Bronchus (tissue), 1 donor: Measurements from ENCODE around the gene SRPRB.

DNA sequence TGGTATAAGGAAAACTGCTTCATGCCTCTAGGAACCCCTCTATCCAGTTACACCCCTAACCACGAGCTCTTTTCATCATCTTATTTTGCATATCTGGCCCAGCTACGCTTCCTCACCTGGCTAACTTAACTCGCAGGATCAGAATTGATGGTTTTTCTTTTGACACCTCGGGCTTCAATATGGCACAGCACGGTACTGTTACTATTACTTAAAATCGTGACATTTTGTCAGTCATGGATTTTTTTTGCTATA, 796 bp downstream of the ASTE1 start:
- PRO-cap = no peak

DNA sequence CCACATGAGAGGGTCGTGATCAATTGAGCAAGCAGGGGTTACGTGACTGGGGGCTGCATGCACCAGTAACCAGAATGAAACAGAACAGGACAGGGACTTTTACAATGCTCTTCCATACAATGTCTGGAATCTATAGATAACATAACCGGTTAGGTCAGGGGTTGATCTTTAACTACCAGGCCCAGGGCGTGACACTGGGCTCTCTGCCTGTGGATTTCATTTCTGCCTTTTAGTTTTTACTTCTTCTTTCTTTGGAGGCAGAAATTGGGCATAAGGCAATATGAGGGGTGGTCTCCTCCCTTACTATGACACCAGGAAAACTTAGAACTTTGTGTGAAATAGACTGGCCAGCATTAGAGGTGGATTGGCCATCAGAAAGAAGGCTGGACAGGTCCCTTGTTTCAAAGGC, 13.8 kb upstream of the ACP3 start:
- PRO-cap = no peak

- PRO-cap = no peak
These were observed 670 bp downstream of the DNAJC13 start for GRCh38 chr3:132417818-132418525.

DNA sequence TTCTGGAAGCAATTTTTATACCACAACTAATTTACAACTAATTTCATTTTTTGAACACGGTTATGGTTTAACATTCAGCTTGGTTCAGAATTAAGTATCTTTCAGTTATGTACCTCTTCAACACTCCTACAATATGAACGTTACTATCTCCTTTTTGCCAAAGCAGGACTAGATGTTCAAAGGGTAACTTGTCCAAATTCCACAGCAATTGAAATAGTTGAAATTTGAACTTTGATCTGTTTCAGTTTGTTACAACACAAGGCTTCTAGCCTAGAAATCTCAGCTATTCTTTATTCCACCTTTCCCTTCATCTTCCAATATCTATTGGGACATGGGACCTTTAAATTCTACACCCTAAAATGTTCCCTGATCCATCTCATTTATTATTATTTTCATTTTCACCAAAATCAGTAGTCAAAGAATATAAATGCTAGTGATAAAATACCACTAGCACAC, 1.2 kb downstream of the ACAD11 start:
- PRO-cap = no peak

DNA sequence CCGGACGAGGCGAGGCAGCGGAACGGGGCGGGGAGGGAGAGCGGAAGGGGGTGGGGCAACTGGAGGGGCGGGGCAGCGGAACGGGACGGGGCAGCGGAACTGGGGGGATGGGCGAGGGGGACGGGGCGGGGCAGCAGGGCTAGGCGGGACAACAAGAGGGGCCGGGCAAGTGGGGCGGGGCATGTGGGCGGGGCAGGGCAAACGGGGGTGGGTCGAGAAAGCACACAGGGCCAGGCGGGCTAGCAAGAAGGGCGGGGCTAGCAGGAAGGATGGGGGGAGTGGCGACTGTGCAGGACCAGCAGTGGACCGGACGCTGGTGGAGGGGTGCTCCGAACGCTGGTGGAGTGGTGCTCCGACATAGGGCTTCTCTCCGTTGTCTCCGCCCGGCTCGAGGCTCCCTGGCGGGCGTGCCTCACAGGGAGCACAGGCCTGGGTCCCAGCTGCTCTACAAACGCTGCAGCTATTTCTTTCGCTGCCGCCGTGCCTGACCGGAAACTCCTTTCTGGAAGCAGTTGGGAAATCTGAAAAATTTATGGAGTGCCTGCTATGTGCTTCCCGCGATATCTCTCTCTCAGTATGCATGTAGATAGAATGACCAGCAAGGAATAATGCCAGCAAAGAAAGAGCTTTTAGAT, 600 bp upstream of the NPHP3 start:
- PRO-cap = unidirectional peak, plus-strand start at position 200 of the sequence; unidirectional peak, plus-strand start at position 301 of the sequence; unidirectional peak, plus-strand start at position 391 of the sequence; unidirectional peak, minus-strand start at position 504 of the sequence

DNA sequence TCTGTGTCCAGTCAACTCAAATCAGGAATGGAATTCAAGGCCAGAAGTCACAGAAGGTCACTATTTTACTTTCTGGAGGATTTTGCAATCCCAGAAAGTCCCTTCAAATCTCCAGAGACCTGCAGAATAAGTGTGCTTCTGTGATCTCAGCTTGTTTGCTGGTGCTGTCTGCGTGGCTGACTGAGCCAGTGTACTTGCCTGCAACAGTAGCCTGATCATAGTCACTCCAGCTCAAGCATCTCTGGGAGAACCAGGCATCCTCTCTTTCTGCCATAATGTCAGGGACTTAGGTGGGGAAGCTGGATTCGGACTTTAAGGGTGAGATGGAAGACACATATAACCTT, 69.6 kb downstream of the BFSP2 start:
- PRO-cap = no peak

DNA sequence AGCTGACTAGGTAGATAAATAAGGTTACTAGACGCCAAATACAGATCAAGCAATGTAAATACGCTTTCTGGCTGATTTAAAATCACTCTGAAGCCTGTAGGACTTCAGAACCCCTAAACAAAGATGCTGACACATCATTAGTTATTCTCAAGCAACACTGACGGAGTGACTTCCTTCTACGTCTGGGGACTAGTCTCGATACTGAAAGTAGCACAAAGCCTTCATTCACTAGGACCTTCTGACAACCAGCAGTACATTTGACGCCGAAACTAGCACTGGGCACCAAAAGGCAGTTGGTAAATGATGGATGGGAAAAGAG, 67.2 kb upstream of the CDV3 start:
- PRO-cap = bidirectional peak, plus-strand start at position 231 of the sequence, minus-strand start at position 115 of the sequence

- PRO-cap = no peak
These were observed 9.0 kb downstream of the CDV3 start for GRCh38 chr3:133582420-133583040.

DNA sequence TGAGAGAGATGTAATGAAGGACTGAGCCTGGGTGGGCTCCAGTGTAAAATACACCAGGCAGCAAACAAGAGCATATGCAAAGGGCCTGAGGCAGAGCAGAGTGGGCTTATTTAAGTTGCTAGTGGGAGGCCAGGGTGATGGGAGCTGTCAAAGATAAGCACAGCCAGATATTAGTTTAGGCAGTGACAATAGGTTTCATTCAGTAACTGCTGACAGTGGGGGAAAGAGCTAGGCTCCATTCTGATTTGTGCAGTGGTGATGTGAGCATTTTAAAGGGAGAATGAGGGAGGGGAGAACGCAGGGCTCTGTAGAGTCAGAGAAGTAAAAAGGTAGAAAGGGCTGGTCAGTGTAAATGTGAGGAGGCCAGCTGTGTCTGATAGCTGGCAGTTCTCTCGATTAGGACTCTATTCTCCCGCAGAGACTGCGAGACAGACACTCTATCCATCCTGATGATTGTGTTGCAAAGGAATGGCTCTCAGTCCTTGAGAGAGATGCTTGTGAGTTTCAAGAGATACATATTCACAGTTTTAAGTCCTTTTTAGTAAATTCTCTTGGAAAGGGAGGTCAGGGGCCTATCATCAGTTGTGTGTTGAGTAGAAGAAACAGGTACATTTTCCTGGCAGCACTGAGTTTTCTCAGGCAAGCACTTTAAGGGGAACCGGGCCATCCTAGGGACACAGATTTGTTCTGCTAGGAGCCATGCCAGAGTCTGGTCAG, 3.6 kb downstream of the TF start:
- PRO-cap = no peak

DNA sequence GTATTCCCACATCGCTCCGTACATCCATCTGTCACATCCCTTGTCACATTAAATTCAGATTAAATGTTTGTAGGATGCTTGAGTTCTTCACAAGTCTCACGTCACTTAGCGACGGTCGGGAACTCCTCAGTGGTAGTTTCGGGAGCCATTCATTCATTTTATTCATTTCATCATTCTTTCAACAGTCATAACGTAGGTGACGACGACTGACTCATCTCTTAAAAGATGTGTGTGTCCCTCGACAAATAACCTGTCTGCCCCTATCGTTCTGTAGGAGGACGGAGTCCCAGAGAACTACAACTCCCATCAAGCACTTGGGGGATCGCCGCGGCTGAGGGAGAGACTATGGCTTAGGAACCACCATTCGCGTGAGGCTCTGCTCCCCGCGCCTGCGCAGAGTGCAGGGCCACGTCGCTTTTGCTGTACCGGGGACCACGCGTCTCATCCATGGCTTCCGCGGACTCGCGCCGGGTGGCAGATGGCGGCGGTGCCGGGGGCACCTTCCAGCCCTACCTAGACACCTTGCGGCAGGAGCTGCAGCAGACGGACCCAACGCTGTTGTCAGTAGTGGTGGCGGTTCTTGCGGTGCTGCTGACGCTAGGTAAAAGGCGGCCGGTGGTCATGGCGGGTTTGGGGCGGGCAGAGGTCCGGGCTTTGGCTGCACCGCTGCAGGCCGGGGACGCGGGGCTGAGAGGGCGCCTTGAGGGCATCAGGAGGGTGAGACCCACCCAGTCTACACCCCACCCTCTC, at the start of gene SRPRB:
SRPRB (plus strand) TSS at position 414 of the 750 bp plus-strand sequence.
- PRO-cap = unidirectional peak, plus-strand start at position 414 of the sequence

DNA sequence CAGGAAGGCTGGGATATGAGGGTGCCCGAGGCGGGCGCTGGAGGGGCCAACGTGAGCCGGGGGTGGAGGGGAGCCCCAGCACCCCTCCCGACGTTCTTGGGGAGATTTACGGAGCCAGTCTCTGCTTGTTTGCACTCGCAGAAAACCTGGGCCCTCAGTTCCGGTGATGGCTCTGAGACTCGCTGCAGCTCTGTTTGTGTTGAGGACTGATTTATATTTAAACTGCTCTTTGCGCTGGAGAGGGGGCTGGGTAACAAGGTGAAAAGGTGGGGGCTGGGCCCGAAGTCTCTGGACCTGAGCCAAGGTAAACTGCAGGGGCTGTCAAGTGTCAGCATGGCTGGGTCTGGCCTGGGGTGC, 557 bp upstream of the SLCO2A1 start:
- PRO-cap = unidirectional peak, minus-strand start at position 192 of the sequence

GRCh38 chr3:134311099-134311672, 60.5 kb upstream of the RYK start:
- PRO-cap = no peak

GRCh38 chr3:134311982-134312431, 61.3 kb upstream of the RYK start:
- PRO-cap = no peak

- PRO-cap = no peak
These were observed 47.2 kb downstream of the AMOTL2 start for GRCh38 chr3:134326677-134327834.

DNA sequence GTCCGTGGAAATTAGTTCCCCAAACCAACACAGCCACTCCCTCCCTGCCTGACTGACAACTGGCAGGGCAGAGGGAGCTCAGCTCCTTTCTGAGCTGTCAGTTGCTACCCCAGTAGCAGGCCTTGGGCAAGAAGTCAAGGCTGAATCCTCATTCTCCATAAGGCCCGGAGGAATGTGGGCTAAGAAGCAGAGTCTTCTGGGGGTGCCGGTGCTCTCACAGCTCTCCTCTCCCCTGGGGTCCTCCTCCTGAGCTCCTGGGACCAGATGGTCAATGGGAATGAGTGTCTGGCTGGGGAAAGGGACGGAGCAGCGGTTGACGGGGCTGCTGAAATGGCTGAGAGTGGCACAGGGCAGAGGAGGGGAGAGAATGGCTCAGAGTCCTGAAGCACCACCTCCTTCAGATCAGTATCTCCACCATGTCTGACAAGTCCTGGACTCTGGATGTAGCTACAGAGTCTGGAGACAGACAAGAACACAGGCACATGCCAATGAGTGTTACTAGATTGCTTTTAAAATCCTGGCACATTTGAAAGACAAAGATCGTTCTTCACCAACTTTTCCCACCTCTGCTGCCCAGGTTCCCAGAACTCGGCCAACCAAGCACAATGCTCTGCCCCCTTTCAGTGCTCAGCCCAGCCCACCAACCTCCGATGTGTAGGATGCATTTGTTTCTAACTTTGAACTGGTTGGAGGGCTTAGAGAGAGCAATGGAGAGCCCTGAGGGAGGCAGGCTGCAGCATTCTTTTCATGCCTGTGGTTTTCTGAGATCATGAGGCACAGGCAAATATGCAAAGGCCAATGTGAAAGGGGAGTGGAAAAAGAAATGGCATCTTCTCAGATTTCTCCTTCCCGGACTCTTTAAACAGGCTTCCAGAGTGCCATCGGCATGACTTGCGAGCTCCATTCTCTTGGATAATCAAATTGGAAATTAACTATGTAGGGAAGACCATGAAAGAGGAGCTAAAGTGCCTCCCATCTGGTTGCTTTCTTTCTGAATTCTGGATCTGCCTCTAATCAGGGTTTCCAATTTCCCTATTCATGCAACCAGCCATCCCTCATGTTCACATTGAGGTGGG, 16.6 kb downstream of the AMOTL2 start:
- PRO-cap = unidirectional peak, plus-strand start at position 861 of the sequence

- PRO-cap = bidirectional peak, plus-strand start at chr3:134364286, minus-strand start at chr3:134364285
These were observed 10.0 kb downstream of the AMOTL2 start for GRCh38 chr3:134363817-134364990.

GRCh38 chr3:134666409-134666961, 15.7 kb upstream of the KY start:
- PRO-cap = no peak

- PRO-cap = no peak
These were observed 418.1 kb downstream of the EPHB1 start for GRCh38 chr3:135213059-135213675.

DNA sequence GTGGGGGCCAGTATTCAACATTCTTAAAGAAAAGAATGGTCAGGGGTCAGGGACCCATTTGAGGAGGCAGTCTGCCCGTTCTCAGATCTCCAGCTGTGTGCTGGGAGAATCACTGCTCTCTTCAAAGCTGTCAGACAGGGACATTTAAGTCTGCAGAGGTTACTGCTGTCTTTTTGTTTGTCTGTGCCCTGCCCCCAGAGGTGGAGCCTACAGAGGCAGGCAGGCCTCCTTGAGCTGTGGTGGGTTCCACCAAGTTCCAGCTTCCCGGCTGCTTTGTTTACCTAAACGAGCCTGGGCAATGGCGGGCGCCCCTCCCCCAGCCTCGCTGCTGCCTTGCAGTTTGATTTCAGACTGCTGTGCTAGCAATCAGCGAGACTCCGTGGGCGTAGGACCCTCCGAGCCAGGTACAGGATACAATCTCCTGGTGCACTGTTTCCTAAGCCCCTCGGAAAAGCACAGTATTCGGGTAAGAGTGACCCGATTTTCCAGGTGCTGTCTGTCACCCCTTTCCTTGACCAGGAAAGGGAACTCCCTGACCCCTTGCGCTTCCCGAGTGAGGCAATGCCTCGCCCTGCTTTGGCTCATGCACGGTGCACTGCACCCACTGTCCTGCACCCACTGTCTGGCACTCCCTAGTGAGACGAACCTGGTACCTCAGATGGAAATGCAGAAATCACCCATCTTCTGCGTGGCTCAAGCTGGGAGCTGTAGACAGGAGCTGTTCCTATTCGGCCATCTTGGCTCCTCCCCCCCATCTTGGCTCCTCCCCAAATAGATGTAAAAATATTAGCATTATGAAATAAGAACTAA, 526.2 kb upstream of the PPP2R3A start:
- PRO-cap = no peak

GRCh38 chr3:136070679-136071223, 105.2 kb downstream of the PPP2R3A start:
- PRO-cap = no peak